Tibial artery (tissue), 1 donor: ENCODE measurements around the genes HDAC6, BMP15, NUDT10, MAGED4 and SPANXN5.

- PRO-cap = no peak
These were observed 7.5 kb upstream of the WDR13 start for GRCh38 chrX:48589732-48590218.

- PRO-cap = no peak
These were observed 20.6 kb downstream of the WDR13 start for GRCh38 chrX:48617912-48618360.

GRCh38 chrX:48711592-48712402 is 15.3 kb downstream of the SUV39H1 start:
- PRO-cap = no peak

GRCh38 chrX:48801859-48802297 is at the start of gene HDAC6:
Gene HDAC6 (plus strand): TSS chrX:48802067.
- PRO-cap = bidirectional peak, plus-strand start at chrX:48802092, minus-strand start at chrX:48801676; unidirectional peak, plus-strand start at chrX:48802186

DNA sequence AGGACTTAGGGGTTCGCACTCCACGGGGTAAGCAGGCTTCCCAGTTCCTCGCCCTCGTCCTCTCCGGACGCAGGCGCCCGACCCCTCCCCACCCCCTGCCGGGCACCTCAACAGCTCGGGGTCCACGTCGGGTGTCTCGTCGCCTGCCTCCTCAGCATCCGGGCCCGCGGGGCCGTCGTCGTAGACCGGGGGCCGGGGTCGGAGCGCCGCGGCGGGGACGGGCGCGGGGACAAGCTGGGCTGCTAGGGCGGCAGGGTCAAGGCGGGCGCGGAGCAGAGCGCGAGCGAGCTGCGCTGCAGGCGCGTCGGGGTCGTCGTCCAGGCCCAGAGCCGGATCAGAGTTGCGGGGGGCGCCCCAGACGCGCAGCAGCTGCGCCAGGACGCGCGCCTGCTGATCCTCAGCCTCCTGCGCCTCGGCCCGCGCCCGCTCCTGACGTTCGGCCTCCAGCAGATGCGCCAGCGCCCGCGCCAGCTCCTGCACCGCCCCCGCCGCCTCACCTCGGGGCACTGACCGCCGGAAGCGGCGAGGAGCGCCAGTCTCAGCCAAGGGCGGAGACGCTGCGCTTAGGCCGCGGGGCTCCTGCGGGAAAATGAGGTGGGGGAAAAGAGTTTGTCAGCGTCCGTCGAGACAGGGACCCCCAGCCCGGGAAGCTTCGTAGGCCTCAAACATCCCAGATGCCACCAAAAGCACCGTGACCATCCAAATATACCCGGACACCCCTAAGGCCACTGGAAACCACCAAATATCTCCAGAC is 3.5 kb downstream of the PCSK1N start:
- PRO-cap = no peak

GRCh38 chrX:48927067-48928086 is 8.6 kb upstream of the PIM2 start:
- PRO-cap = no peak

GRCh38 chrX:48936780-48937538 is 18.1 kb upstream of the PIM2 start:
- PRO-cap = no peak

GRCh38 chrX:48954698-48955279 is 2.6 kb downstream of the OTUD5 start:
- PRO-cap = no peak

DNA sequence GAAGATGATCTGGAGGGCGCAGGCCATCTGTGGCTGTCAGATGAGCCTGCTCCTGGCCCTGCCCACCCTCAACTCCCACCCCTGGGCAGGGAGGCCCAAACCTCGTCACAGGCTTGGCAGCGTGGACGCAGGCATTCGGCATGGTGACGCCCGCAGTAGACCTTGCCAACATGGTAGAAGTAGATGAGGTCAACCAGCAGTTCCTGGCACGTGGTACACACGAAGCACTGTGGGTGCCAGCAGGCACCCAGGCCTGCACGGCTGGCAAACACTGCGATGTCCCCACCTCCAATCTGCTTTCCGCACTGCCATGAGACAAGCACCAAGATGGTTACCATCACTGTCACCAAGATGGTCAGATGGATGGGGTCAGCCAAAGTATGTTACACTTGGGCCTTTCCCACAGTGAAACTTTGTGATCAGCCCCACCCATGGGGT is 6.5 kb downstream of the PLP2 start:
- PRO-cap = no peak

GRCh38 chrX:49230725-49231330 is 2.3 kb downstream of the CACNA1F start:
- PRO-cap = unidirectional peak, minus-strand start at chrX:49231078

DNA sequence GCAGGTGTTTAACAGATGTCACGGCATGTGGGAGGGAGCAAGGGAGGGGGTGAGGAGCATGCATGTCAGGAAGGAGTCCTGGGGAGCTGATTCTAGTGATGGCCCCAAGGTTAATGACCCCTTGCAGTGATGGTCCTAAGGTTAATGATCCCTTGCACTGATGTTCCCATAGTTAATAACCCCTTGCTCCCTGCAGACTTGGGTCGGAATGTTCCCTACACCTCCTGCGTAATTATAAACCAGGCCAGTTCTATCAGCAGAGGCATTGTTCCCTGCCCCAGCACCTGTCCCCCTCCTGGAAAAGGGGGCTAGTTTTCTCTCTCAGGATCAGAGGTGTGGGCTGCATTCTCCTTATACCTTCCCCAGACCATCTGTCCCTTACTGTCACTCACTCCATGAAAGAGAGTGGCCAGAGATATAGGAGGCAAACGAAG is 2.3 kb upstream of the FOXP3 start:
- PRO-cap = no peak

DNA sequence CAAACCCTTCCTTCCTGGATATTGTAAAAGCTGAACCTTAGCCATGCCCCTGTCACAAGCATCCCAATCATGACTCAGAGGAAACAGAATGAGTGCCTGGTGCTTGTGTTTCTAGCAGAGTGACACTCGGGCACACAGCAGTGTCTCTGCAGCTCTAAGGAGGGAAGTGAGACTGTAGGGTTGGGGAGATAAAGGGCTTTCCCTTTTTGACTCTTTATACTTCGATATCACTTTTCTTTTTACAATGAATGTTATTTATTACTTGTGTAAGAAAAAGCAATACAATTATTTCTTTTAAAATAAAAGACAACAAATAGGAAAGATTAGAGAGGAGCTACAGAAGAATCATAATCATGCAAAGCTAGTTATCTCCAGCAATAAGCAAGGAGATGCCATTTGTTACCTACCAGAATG is 83.2 kb downstream of the AKAP4 start:
- PRO-cap = no peak

- PRO-cap = no peak
These were observed 44.6 kb downstream of the SHROOM4 start for GRCh38 chrX:50769389-50769792.

DNA sequence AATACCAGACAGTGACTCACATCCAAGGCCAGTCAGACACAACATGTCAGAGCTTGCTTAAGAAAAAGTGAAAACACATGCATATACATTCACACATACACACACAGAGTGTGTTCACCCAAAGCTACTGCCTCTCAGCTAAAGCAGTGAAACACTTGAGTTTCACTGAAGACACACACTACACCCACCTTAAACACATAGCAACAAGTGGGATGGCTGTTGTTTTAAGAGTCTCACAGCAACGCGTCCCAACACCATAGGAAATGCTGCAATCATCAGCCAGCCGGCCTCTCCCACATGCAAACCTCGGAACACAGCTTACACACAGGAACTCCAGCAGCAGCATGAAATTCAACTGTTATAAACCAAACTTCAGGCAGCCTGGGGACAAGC is 14.4 kb downstream of the SHROOM4 start:
- PRO-cap = no peak

DNA sequence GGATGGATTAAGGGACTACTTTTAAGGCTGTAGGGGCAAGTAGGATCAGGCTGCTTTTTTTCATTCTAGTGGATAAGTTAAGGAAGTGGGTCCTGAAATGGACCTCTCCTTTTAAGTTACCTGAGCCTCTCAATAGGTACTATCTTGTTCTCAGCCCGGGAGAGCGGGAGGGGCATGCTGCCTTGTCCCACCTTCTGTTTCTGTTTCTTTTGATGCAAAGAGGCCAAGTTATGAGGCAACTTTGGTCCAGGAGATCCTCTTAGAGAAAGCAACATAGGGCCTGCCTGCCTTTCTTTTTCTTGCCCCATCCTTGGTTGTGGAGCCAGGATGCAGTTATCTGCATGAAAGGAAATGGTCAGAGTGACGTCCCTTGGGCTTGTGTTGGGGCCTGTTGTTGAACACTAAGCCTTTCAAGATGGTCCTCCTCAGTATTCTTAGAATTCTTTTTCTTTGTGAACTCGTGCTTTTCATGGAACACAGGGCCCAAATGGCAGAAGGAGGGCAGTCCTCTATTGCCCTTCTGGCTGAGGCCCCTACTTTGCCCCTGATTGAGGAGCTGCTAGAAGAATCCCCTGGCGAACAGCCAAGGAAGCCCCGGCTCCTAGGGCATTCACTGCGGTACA is at the start of gene BMP15:
TSS of gene BMP15 (plus strand) at position 367 of the 623 bp plus-strand sequence.
- PRO-cap = no peak

DNA sequence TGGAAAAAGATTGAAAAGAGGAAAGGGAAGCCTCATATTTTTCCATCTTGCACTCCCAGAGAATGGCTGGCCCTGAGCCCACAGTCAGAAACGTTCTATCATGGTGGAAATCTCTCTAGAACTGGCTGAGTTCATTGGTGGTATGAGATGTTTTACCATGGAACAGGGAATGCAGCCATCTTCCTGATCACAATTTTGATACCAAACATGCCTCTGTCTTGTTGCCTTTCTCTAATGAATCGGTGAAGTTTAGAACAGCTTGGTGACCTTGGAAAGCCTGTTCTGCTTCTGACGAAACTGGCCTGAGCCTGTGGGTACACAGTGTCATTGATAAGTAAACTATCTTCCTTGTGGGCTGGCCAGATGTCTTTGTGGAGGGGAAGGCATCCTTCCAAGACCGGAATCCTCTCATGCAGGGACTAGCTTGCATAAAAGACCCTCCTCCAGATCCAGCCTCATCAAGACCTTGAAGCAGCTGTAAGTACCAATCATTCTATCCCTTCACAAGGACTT is 7.1 kb upstream of the NUDT10 start:
- PRO-cap = no peak

- PRO-cap = bidirectional peak, plus-strand start at chrX:51332822, minus-strand start at chrX:51332719
These were observed at the start of gene NUDT10 for GRCh38 chrX:51332015-51333262. Gene NUDT10 (plus strand): TSS chrX:51332822.

GRCh38 chrX:51846032-51846671 is 47.3 kb upstream of the MAGED1 start:
- PRO-cap = no peak

DNA sequence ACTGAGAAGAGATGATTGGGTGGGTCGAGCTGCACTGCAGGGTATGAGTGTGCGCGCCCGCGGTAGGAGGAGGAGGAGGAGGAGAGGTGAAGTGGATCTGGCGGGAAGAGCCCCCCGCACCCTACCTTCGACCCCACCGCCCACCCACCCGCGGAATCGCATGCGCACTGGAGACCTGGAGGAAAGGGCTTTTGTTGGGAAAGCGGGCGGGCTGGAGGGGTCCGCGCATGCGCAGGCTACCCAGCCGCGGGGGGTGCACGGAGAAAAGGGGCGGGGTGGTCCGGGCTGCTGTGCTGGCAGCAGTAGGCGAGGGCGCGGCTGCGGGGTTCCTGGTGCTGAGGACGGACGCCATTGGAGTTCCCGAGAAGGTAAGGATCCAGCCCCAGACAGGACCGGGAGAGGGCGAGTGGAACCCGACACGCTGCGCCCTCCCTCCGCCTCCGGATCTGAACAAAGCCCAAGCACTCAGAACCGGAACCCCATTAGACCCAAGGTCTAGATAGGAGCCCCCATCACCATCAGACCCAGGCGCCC is at the start of gene MAGED4:
TSS of gene MAGED4 (plus strand) at position 291 of the 534 bp plus-strand sequence.
- PRO-cap = no peak

- PRO-cap = no peak
These were observed at the start of gene SPANXN5 for GRCh38 chrX:52797130-52797515. Gene SPANXN5 (minus strand): TSS chrX:52797427.